Bronchus (tissue), 1 donor: ENCODE data around the gene ZNG1E.

DNA sequence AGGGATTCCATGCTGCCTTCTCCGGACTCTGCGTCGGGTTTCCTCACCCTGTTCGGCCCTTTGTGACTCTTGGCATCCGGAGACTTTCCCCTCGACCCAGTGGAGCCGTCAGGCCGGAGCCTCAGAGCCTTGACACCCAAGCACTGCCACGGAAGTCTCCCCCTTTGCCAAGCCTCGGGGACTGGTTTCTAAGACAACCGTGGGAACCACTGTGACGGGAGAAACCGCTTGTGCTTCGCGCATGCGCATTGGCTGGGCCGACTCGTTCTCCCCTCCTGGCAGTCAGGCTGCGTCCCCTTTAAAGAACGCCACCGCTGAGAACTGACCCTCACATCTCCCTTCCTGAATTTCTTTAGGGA, 672.7 kb downstream of the SPATA31A7 start:
- PRO-cap: unidirectional peak, plus-strand start at position 248 of the sequence

DNA sequence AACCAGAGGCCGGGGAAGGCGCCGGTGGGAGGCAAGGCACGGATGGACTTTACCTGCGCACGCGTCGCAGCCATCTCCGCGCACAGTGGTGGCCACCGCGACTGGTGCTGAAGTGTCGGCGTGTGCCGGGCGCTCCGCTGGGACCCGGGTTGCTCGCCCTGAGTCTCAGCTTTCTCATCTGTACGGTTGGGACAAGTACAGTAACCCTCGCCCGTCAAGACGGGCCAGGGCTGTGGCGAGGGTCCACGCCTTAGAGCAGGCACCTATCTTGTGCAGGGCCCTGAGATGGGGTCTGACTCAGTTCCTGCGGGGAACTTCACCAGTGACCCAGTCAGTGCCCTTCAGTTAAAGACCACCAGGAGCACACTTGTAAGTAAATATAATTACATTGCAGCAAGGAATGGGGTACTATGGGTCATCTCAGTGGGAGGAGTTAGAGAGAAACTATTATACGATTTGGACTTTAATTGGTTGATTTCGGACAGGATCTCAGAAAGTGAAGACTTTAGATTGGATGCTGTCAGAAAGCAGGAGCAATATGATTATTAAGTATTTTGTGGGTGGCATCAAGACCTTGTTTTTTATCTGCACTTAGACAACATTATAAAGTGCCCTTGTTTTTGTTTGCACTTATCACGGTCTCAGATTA, 1186.7 kb downstream of the SPATA31A7 start:
- PRO-cap: no peak

GRCh38 chr9:62863385-62863627, 1673.5 kb downstream of the SPATA31A7 start:
- PRO-cap: no peak

- PRO-cap: no peak
Observed at GRCh38 chr9:63708778-63709186, 1576.2 kb downstream of the FOXD4L5 start.

DNA sequence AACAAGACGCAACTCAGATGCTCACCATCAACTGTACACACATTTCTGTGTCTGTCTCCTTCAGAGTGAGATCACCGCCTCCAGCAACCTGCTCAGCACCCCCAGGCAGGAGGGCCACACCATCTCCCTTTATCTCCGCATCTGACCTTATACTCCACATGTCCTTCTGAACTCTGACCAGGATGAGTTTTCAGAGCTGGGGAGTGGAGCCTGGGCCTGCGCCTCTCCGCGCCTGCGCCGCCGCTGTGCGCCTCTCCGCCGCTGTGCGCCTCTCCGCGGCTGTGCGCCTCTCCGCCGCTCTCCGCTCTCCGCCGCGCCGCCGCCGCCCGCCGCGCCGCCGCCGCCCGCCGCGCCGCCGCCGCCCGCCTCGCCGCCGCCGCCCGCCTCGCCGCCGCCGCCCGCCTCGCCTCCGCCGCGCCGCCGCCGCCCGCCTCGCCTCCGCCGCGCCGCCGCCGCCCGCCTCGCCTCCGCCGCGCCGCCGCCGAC, 89.3 kb downstream of the FOXD4L5 start:
- PRO-cap: bidirectional peak, plus-strand start at position 297 of the sequence, minus-strand start at position 306 of the sequence

GRCh38 chr9:65675532-65676172, at the start of gene ZNG1E:
Gene ZNG1E (plus strand): TSS chr9:65675928.
- PRO-cap: bidirectional peak, plus-strand start at chr9:65675947, minus-strand start at chr9:65675725

GRCh38 chr9:65825478-65825876, 88.5 kb downstream of the FOXD4L4 start:
- PRO-cap: no peak

GRCh38 chr9:65878588-65878879, 141.6 kb downstream of the FOXD4L4 start:
- PRO-cap: no peak

- PRO-cap: no peak
Observed at GRCh38 chr9:66812816-66813340, 87.6 kb upstream of the ZNF658 start.

- PRO-cap: no peak
Observed at GRCh38 chr9:67832506-67832951, 26.2 kb upstream of the ANKRD20A1 start.

- PRO-cap: no peak
Observed at GRCh38 chr9:68714951-68715513, 10.0 kb downstream of the PIP5K1B start.

DNA sequence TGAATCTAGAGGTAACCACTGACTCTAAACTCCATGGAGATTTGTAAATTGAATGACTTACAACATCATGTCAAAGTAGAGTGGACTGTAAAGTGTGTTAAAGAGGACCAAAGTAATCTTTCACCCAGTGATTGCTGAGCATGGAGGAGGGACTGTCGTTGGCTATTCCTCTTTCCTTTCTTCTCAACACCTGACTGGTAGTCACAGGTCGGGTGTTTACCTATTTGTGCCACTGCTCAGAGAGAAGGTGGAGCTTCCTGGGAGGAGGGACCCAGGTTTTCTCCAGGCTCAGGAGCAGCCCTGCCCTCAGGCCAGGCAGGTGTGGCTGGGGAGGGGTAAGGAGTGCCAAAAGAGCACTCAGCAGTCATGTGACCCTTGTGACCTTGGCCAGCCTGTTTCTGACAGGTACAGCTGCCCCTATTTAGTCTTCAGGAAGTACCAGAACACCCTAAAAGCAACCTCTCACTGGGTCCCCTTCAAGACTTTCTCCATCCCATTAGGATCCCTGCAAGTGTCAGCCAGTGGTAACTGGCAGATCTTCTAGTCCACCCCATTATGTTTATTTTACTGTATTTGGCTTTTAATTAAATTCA, 68.9 kb upstream of the TJP2 start:
- PRO-cap: bidirectional peak, plus-strand start at position 424 of the sequence, minus-strand start at position 196 of the sequence

- PRO-cap: bidirectional peak, plus-strand start at chr9:69122301, minus-strand start at chr9:69122203
Observed at GRCh38 chr9:69122116-69122503, 52.0 kb upstream of the TJP2 start.

GRCh38 chr9:69136489-69137197, 37.4 kb upstream of the TJP2 start:
- PRO-cap: no peak

DNA sequence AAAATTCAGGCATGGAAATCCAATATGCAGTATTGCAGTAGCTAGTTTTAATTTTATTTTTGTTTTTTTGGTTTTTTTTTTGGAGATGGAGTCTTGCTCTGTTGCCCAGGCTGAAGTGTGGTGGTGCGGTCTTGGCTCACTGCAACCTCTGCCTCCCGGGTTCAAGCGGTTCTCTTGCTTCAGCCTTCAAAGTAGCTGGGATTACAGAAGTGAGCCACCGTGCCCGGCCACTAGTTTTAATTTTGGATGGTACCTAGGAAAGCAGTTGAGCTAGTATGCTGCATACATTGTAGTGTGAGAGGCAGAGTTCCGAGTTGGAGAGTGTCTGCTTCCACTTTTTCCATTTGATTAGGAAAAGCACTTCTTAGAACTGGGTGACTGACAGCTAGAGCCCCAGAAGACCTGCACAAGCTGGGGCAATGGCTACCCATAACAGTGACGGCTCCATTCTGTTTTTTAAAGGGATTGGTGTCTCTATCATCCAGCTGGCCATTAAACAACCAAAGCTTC, 3.6 kb downstream of the TJP2 start:
- PRO-cap: no peak

DNA sequence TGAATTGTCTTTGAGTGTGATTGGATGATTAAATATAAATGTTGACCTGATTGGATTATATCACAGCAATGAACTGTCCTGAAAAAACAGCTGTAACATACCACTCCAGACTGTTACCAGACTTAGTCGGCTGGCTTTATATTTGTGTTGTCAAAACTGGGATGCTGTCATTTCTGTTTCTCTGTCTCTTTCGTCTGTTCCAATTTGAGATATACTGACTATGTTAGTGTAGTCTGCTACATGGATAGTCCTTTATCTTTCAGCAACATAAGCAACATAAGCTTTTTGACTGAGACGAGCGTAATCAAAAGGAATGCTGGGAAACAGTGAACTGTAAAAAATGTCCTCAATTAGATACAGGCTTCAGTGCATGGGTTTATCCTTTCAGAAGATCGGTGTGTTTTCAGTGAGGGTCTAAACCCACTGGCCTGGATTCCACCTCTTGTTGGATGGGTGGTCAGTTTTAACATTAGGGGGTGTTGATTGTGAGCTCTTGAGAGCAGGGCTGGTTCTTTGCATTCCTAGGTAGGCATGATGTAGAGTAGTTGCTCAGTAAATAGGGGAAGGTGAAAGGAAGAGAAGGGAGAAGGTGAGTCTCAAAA, 13.3 kb downstream of the TJP2 start:
- PRO-cap: no peak

DNA sequence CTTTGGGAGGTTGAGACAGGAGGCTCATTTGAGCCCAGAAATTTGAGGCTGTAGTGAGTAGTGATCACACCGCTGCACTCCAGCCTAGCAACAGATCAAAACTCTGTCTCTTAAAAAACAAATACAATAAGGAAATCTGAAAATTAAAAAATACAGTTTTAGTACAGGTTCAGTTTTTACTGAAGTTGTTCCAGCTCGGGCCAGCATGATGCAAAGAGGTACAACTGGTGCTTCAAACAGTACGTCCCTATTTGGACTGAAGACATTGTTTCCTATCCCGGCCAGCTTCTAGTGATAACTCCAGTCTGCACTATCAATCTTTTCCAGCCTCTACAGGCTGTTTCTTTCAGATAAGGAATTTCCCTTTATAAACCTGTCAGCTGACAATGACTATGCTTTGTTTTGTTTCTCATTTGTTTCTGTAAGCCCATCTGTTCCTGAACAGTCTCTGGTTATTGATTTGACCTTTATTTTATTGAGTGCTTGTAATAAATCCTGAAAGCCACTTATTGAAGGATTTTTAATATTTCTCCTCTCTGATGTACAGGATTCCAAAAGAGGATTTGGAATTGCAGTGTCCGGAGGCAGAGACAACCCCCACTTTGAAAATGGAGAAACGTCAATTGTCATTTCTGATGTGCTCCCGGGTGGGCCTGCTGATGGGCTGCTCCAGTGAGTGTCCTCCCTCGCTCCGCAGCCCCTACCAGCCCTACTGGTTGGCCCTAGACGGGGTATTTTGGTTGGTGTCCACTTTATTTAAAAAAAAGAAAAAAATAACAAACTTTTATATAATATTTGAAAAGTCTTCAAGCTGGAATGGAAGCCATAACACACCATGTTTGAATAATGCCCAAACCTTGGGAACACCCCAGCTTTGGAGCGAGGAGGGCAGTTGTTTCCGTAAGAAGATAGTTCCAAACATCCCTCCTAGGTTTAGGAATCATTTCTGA, 42.0 kb downstream of the TJP2 start:
- PRO-cap: no peak

GRCh38 chr9:69220658-69221406, 46.8 kb downstream of the TJP2 start:
- PRO-cap: no peak

- PRO-cap: no peak
Observed at GRCh38 chr9:69470327-69470632, 145.3 kb downstream of the ENTREP1 start.

DNA sequence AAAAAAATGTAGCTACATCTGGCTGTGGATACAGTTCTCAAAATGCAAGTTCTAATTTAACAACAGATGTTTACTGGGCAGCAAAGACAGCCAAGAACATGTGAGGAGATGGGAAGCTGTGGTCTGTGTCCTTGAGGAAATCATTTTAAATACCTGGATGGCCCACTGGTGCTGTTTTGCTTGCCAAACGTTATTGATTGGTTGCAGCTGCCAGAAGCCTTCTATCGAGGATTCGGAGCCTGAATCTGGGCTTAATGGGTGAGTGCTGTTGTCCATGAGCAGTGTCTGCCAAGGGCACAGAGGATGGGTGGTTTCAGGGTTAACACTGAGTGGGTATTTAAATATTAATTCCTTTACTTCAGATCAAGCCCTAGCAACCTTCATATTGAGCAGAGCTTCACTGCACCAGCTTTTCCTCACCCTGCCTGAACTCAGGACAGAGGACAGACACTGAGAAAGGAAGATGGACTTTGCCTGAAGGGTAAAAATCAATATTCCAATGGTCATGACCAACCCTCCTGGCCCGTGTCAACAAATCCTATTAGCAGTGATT, 92.1 kb downstream of the APBA1 start:
- PRO-cap: no peak